Thoracic aorta (tissue), 1 donor: ENCODE measurements around a stretch of chr12.

DNA sequence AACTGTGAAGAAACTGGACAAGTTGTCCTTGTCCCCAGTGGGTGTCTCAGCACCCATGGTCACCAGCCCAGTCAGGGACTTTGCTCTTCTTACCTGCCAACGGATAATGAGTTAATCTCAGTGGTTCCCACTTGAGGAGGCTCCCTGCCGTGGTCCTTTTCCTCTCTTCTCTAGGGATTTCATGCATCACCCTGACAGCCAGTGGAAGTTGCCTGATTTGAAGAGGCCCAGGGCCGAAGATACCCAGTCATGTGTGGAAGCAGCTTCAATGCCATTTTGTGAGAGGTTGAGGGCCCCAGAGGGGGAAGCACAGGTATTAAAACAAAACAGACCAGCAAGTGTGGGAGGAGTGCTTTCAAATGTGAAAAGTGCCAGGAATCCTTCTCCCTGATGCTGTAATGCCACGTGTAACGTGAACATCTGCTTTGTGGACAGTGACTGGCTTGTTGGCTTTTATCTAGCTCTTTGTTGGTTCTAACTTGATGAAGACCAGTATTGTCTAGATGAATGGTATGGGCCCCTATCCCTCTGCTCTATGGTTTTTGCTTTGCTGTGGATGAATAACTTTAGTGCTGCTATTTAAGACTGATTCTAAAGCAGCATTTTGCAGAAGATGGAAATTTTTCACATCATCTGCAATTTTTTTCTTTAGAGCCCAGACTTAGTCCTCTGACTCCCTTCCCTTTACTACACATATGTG, 1.5 kb downstream of the TCP11L2 start:
- RAMPAGE, long total RNA = no peak

DNA sequence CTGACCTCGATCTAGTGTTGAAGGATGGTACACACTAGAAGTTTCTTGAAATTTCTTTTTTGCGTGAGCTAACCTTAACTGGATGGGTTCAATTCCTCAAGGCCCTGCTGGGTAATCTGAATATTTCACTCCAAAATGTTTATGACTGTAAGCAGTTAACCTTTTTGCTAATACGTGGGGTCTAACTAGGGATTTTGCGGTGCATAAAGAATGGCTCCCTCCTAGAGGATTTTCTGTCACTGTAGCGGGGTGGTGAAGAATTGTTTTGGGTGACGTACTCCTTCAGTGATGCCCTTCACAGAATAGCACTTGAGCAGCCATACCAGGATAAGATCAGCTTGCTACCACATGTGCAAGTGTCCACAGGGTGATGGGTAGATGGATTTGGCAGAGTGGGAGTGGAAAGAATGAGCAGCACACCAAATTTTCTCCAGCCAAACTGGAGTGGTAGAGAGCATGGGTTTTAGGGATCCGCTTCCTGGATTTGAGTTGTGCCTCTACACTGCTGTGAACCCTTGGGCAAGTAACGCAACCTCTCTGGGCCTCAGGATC, 2.2 kb downstream of the TCP11L2 start:
- RAMPAGE, long total RNA = no peak

- RAMPAGE, long total RNA = no peak
These were observed 21.8 kb upstream of the POLR3B start for GRCh38 chr12:106335609-106336316.

DNA sequence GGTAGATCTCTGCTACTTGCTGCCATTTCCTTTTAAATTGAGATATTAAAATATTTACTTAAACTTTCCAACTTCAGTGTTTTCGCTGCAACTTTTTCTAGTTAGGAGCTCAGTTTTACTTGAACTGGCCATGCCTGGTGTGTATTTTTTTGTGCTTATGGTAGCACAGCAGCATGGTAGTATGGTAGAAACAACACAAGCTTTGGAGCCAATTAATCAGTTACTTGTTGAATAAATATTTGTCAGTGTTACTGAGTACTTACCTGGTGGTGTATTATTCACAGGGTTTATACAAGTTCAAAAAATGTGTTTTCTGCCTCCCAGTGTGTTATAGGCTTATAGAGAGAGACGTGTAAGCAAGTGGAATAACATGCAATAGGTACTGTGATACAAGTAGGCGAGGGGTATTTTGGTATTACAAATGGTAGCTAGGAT, 3.0 kb downstream of the POLR3B start:
- RAMPAGE, long total RNA = no peak

- RAMPAGE, long total RNA = no peak
These were observed 65.6 kb downstream of the RIC8B start for GRCh38 chr12:106840028-106840634.

DNA sequence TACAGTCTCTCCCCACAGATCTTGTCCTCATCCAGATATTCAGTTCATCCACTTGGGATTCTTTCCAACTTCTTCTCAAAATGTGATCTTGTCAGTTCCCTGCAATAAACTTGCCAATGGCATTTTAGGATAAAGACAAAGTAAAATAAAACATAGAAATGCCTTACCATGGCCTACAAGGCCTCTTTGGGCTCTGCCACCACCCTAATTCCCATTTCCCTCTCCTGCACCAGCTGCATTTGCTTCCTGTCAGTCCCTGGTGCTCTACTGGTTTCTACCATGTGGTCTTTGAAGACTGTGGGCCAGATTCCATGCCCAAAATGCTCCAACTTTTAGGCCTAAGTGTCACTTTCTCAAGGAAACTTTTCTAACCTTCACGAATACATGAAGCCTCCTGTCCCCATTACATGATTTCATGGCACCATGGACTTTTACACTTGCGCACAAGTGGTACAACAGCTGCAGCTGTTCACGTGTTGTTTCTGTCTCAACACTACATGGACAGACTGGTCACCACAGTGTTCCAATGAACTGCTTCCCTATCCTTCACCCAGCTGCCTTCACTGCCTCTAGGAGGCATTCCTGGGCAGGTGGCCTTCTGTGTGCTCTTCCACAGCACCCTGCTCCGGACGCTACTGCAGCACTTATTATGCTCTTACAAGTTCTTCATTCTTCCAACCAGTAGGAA, 1.7 kb downstream of the MTERF2 start:
- RAMPAGE, long total RNA = no peak

DNA sequence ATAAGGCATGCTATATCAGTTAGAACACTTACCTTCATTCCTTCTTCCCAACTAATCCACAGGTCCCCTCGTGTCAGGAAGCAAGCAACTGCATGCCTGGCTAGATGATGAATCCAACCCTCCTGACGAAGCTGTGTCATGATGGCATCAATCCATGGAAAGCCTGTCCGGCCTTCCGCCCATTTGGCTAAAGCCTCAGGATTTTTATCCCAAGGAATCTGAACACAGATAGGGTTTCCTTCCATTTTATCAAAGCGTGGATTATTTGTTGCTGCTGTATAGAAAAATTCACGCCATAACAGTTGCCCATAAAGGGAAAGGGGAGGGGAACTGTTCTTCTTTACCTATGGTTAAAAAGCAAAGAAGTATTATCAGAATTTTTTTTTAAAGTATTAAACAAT, 12.6 kb upstream of the MTERF2 start:
- RAMPAGE, long total RNA = no peak

- RAMPAGE, long total RNA = no peak
These were observed 40.6 kb upstream of the MTERF2 start for GRCh38 chr12:107027392-107028019.

- RAMPAGE, long total RNA = no peak
These were observed 2.0 kb downstream of the ABTB3 start for GRCh38 chr12:107320070-107320801.

- RAMPAGE, long total RNA = no peak
These were observed 68.2 kb downstream of the ABTB3 start for GRCh38 chr12:107386341-107386848.

- RAMPAGE, long total RNA = no peak
These were observed 74.6 kb downstream of the ABTB3 start for GRCh38 chr12:107392819-107393292.

DNA sequence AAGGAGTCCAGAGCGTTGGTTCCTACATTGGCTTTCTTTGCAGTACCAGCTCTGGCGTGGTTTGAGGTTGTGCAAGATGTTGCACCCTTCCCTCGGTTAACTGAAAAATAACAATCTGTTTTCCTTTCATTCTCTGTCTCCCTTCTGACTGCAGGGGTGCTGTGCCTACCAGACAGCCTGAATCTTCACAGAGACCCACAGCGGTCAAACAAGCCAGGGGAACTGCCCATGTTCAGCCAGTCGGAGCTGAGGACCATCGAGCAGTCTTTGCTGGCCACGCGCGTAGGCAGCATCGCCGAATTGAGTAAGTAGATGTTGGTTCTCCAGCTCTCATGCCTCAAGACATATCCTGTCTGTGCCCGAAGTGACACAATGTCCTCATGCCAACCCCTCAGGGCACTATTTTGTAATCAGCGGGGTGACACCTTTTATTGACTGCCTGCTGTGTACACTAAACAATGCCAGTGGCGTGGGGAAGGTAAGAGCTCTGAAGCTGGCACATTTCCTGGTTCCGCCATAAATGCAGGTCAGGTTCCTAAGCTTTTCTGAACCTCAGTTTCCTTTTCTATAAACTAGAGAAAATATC, 165.2 kb upstream of the PWP1 start:
- RAMPAGE, long total RNA = no peak

DNA sequence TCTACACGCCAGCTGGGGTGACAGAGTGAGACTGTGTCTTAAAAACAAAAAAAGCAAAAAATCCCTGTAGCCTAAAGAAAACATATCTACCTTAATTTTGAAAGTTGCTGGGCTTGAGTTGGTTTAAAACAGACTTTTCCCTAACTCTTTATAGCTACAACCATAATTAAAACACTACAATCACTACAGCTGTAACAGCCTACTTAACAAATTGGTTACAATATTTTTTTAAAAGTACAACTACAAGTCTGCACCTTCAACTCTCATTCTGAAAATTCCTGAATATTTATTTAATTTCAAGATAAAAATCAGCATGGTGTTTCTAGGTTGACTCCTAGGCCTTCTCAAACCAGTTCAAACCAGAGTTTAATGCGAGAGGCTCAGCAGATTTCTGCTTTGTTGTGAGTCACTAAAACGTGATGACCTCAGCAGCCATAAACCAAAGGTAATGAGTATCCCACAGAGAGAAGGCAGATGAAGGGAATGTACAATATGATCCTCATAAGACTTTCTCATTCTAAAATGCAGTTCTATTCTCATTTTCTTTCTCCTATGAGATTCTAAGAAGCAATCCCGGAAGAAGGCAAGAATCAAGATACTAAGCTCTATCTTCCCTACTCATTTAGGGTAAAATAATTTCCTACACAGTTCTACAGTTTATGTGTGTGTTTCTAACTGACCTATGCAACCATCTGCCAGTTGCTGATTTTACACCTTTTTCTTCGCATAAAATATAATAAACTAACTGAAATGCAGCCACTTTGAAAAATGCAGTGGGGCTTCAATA, 1.5 kb downstream of the PRDM4 start:
- RAMPAGE, long total RNA = no peak

DNA sequence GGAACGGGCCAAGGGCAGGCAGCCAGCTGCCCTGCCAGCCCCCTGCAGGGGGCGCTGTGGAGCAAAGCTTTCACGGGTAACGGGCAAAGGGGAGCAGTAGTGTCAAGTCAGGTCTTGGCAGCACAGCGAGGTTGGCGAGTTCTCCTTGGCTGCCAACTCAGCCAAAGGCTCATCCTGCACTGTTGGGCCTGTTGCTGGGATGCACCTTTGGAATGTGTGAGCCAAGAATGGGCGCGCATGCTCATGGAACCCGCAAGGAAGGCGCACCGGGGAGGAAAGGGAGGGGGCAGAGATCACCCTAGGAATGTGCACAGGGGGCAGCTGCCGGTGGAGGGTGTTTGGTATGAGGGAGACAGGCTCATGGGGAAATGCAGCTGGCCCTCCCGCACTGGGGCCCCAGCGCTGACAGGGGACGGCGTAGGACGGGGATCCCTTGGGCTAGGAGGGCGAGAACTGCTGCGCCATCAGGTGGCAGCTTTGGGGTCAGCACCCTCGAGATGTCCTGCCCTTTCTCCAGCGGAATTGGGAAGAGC, 138.0 kb downstream of the ASCL4 start:
- RAMPAGE, long total RNA = no peak

DNA sequence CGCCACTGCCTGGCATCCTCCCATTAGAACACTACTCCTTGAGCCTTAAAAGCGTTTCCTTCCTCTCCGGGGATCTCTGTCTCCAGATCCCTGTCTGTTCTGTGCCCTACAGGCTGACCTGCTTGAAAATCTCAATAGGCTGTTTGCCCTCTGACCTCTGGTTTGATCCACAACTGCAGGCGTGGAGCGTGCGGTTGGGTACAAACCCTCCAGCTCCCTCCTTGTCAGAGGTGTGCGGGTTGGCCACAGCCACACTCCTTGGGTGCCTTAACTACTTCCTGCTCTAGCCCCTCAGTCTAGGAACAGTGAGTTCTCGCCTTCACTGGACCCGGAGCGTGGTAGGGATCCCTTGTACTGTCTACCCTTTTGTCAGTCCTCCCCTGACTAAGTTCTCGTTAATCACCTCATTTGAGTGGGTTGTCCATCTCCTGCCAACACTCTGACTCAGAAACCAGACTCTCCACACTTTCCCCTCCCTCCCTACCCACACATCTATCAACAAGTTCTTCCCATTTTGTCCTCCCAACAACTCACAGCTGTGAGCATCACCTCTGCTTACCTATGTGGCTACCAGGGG, 33.0 kb downstream of the CMKLR1 start:
- RAMPAGE, long total RNA = no peak

DNA sequence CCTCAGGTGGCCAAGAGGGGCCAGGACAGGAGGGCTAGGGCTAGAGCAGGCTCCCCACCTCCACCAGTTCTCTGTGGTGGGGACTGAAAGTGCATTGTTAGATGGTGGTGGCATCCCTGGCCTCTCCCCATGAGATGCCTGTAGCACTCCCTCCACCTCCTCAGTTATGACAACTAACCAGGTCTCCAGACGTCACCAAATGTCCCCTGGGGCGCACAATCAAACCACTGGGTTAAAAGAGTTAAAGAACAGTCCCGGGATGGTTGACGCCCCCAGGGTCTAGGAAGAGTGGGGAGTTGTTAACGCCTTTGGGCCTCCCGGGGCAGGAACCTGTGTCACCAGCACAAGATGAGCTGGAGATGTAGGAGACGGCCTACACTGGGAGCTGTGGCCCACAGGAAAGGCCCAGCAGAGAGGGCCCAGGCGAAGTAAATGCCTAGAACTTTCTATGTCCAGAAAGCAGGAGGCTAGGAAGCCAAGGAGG, 2.6 kb downstream of the FICD start:
- RAMPAGE, long total RNA = no peak

DNA sequence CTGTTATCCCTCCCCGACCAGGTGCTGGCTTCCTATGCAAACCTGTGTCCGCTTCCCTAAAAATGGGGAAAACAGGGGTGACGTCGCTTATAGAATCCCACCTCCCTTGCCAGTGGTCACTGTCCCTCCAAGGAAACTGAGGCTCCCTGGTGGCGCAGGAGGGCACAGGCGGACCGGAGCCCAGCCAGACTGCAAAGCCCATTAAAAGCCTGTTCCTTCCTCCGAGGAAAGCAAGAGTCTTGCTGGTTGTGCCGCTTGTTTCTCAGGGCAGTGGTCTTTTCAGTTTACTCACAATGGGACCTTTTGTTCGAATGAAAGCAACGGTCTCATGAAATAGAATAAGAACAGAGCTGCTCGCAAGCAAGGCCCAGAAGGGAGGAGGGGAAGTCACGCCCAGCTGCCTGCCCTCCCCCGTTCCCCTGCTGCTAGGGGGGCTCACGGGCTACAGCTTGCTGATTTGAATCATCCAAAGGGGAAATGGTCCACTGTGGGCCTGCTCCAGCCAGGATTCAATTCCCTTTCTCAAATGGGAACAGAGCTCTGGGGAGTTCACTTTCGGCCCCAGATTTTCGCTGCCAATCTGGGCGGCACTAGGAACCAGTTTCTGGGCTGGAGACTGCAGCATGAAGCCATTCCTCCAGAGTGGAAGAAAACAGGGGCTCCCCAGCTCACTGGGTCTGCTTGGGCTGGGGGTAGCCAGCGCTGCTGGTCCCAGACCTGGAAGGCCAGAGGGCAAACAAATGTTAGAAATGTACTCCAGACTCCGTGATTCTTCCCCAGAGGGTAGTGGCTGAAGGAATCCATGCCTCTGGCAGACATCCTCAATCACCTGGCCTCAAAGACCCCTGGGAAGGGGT, 4.7 kb upstream of the SELPLG start:
- RAMPAGE, long total RNA = no peak

DNA sequence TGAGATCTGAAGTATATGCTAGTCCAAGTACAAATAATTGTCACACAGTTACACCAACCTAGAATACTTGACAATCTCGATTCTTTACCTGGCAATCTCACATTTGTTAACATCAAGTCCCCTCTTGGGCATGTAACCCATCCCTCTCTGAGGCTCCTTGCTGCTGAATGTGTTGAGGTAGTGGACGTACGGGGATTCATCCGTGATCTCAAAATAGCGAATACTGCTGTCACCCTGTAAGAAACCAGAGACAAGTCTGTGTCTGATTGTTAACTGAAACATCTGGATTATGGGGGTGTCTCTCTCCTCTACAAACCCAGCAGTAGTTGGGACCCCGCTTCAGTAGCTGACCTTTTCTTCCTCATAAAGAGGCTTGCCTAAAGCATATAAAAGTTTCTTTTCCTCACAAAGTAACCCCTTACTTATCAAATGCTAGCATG, 18.5 kb upstream of the SELPLG start:
- RAMPAGE, long total RNA = no peak

DNA sequence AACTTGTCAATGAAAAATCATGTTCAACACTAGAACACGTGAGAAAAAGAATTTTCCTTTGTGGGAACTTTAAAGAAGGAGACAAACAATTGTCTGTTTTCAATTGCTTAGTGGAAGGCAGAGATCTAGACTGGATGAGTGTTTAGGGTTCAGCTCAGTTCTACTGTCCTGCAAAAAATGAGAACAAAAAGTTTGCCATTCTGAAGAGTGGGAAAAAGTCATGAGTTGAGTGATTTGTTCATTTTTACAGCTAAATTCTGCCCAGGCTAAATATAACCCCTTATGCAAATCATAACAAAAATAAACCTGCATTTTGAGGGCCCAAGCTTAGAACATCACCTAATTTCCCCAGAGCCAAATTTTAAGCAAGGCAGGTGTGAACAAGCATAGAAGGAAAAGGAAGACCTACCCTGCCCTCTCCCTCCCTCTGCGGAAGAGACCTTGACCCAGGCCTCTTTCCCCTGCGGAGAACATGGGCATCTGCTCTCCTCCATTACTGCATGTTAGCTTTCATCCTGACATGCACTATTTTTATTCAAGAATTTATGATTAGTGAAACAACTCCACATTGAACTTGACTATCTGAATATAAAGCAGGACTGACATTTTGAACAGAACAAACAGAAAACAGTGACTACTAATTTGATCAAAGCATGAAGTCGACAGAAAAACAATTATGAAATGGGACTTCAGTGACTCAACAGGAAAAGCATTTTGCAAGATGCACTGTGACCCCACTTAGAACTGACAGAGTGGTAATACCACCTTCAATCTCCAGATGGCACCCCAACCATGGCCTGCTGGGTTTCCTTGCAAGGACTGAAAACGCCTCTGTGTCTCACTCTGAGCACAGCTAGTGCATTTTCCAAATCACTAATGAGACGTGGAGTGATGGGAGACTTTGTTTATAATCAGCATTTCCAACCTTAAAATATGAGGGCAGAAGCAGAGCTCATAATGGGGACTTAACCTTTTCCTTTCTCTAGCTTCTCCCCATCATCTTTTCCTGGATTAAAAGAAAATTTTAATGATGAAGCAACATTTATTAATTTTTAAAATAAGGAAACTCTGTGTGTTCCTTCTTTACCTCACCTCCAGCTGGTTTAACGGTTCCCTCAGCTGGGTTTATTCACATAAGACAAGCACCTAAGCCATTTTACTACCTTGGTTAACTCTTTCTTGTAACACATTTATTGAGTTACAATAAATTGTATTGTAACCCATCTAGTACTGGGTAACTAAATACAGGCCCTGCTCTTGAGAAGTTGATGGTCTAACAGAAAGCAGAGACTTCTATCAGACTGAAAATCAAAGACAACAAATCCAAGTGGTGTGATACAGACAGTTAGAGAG, 31.0 kb upstream of the SELPLG start:
- RAMPAGE, long total RNA = no peak

- RAMPAGE, long total RNA = no peak
These were observed 32.8 kb upstream of the SELPLG start for GRCh38 chr12:108666277-108667165.